ENCODE measurements around a stretch of chr22.

DNA sequence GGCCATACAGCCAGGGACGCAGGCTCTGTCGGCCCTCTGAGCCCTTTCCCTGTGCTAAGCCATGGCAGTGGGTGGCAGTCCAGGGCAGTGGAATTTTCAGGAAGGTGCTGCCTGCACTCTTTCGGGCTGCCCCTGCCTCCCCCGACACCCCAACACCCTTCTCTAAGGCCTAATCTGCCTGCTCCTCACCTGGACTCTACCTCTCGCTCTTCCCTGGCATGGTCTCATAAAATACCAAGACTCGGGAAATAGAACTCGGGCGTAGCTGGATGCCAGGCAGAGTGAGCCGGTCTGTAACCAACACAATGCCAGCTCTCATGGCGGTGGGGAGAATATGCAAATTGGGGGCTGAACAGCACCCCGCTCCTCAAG, 49.3 kb upstream of the CRYBB3 start:
- PRO-cap, 2 experiments: no peak in any of the 2 experiments

- PRO-cap, 2 experiments: no peak in any of the 2 experiments
These were observed 130.5 kb downstream of the CRYBB2 start for GRCh38 chr22:25349880-25350426.

- PRO-cap, 2 experiments: no peak in any of the 2 experiments
These were observed 163.6 kb upstream of the GRK3 start for GRCh38 chr22:25400631-25401522.

- PRO-cap, 2 experiments: no peak in any of the 2 experiments
These were observed 66.6 kb upstream of the MYO18B start for GRCh38 chr22:25675348-25675741.

DNA sequence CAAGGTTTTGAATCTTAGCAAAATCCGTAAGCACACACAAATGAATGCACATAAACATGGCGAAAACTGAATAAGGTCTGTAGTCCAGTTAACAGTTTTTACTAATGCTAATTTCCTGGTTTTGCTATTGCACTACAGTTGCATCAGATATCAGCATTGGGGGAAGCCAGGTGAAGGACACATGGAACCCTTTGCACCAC, 6.0 kb upstream of the TFIP11 start:
- PRO-cap, 2 experiments: no peak in any of the 2 experiments

DNA sequence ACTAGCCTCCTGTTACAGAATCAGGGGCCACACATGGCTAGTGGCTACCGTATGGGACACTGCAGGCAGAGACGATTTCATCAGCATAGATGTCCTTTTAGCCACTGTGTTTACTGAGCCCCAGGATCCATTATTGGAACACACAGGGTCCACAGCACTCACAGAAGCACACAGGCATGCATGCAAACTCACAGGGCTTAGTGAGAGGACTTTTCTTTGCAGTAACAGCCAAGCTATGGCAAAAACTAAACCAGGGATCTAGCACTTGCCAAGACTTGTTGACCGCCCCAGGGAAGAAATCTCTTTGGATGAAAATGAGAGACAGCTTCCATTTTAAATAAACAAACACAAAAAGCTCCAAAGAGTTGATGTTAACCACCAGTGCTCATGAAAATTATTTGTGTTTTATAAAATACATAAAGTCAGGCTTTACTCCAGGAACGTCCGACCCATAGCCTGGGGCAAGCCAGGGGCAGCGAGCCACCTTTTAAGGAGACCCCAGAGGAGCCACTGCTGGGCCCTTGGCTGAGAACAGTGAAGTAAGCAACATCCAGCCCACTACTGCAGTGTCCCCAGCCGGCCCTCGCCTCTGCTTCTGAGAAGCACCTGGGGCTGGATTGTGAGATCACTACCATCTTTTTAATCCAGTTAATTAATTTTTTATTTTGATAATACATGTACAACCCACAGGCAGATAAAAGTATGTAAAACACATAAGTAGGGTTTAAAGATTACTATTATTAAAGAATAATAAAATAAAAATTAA, 22.0 kb upstream of the TFIP11 start:
- PRO-cap, 2 experiments: no peak in any of the 2 experiments

DNA sequence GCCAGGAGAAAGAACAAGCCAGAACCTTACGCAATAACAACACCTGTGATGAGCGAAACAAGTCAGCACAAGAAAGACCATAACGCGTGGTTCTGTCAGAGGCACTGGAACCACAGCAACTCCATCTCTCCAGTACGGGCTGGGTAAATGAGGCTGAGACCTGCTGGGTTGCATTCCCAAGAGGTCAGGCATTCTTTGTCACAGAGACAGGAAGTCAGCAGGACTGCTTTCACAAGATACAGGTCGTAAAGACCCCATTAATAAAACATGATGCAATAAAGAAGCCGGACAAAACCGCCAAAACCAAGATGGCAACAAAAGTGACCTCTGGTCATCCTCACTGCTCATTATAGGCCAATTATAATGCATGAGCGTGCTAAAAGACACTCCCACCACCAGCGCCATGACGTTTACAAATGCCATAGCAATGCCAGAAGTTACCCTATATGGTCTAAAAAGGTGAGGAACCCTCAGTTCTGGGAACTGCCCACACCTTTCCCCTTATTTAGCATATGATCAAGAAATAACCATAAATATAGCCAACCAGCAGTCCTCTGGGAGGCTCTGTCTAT, 21.6 kb downstream of the TPST2 start:
- PRO-cap, 2 experiments: no peak in any of the 2 experiments

- PRO-cap, 2 experiments: no peak in any of the 2 experiments
These were observed 36.9 kb downstream of the CRYBA4 start for GRCh38 chr22:26658250-26659420.

GRCh38 chr22:26726875-26728057, 105.5 kb downstream of the CRYBA4 start:
- PRO-cap, 2 experiments: no peak in any of the 2 experiments

- PRO-cap, 2 experiments: no peak in any of the 2 experiments
These were observed 502.6 kb downstream of the CRYBA4 start for GRCh38 chr22:27124267-27124915.

DNA sequence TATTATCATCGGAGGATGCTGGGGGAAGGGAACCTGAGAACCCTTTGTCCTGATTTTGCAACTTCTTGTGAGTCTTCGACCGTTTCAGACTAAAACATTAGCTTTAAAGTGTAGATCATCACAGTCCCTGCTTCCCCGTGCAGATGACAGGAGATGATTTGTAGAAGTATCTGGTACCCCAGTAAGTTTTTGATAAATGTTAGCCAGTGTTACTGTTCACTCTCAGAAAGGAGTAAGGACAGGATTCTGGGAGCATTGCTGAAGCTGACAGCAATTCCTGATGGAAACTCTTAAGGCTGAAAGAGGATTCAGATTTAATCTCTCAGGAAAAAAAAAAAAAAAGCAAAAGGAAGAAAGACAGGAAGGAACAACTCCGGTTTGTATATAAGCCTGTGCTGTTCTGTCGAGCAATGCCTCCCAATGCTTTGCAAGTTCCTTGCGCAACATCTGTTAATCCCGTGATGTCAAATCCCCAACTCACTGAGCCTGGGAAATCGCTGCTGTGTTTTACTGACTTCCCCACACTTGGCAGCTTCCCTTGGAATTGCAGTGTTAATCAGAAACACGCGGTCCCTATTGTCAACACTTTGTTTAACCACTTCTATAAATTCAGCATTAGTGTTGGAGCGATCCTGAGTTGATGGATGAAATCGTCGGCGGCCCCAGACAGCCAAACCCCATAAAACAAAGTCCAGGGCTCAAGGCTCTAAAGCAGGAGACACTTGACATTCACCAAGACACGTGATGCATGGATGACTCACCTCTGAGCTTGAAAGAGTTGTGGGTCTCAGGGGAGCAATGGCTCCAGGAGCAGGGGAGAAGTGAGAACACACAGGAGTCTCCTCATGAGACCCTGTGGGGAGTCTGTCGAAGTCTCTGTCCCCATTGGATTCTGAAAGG, 589.1 kb downstream of the MN1 start:
- PRO-cap, 2 experiments: no peak in any of the 2 experiments

DNA sequence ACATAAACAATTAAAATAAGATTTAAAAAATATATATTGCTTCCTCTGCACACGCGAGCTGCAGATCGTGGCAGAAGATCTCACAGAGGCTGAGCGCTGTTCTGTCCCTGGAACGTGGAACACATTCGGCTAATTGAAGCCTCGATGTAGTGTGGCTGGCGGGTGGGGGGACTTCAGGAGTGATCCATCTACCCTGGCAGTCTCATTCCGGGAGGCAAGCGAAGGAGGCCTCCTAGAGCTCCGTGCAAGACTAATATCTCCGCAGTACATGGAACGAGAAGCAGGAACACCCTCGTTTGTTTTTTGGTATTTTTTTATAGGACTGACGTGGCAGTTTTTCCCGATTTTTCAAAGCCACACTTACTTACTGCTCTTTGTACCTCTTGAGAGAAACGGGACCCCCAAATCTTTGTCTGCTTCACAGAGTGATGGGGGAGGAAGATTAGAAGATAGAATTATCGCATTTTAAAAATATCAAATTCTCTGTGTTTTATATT, 402.3 kb downstream of the MN1 start:
- PRO-cap, 2 experiments: no peak in any of the 2 experiments

- PRO-cap, 2 experiments: no peak in any of the 2 experiments
These were observed 326.7 kb downstream of the MN1 start for GRCh38 chr22:27474824-27475260.

DNA sequence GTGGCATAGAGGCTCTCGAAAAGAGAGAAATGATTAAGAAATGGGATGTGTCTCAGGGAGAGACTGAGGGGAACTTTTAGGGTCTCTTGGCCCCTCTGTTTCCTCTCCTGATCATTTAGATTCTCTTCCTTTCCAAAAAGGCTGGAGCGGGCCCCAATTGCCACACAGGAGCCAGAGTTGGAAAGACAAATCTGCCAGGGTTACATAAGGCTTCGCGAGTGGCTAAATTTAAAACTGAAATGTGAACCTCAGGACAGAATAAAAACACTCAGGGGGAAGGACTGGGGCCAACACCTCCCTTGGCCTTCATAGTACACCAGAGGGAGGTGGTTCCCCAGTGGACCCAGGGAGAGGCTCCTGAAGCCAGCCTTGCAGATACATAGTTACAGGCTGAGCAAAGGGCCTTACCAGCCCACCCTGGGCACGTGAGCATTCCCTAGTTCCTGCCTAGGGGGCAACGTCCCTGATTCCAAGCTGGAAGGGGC, 150.1 kb downstream of the MN1 start:
- PRO-cap, 2 experiments: peak in 1 of 2 experiments; most common plus-strand start position 309 of the sequence (in 1)

GRCh38 chr22:27748830-27749333, 52.7 kb downstream of the MN1 start:
- PRO-cap, 2 experiments: no peak in any of the 2 experiments

DNA sequence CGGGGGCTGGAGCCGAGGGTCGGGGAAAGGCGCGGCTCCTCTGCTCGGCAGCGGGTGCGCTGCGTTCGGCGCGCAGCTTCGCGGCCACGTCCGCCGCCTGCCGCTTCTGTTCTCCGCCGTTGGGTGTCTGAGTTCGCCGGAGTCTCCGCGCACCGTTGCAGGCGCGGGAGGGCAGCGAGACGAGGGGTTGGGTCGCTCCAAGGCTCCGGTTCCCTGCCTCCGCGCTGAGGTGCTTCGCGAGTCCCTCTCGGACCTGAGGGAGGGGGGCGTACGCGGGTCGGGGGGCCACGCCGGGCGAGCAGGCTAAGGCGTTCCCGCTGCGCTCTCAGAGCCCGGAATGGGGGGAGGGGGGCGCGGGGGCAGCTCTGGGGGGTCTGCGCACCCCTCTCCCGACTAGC, 283 bp downstream of the MN1 start:
- PRO-cap, 2 experiments: peak in 2 of 2 experiments; most common plus-strand start position 158 of the sequence (in 1); most common minus-strand start position 129 of the sequence (in 2)

DNA sequence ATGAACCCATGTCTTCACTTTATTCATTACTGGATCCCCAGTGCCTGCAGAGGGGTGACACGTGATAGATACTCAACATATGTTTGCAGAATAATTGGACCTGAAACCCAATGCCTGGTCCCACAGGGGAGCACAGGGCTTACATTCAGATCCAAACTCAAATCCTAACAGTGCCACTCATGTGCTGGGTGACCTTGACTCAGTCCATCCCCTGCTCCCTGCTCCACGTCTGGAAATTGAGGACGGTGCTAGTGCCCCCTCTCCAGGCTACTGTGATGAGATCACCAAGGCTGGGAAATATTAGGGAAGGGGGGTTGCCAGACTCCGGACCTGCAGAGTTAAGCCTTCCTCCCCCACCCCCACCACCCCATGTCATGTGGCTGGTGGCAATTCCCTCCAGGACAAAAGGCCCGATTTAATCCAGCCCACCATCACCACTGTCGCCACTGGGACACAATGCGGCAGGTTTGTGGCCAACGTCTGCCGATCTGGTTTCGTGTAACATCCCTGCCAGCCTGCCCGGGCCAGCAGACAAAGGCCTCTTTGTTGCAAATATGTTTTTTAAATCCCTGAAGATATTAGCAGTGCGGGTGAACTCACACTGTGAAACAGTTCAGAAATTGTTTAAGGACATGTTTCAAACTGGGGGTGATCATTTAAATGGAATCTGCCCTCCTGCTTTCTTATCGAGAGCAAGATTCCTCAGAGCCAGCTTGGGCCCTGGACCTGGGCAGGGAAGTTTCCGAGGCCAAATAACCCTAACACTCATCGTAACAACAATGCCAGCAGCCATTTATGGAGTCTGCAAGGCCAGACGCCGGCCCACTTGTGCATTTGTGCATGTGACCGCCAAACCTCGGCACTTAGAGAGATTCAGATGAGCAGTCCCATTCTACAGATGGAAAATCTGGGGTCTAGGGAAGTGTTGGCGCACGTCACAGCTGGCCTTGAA, 19.6 kb upstream of the MN1 start:
- PRO-cap, 2 experiments: no peak in any of the 2 experiments

GRCh38 chr22:27880748-27881325, 38.2 kb downstream of the PITPNB start:
- PRO-cap, 2 experiments: no peak in any of the 2 experiments

- PRO-cap, 2 experiments: no peak in any of the 2 experiments
These were observed 6.9 kb downstream of the PITPNB start for GRCh38 chr22:27912147-27912608.

DNA sequence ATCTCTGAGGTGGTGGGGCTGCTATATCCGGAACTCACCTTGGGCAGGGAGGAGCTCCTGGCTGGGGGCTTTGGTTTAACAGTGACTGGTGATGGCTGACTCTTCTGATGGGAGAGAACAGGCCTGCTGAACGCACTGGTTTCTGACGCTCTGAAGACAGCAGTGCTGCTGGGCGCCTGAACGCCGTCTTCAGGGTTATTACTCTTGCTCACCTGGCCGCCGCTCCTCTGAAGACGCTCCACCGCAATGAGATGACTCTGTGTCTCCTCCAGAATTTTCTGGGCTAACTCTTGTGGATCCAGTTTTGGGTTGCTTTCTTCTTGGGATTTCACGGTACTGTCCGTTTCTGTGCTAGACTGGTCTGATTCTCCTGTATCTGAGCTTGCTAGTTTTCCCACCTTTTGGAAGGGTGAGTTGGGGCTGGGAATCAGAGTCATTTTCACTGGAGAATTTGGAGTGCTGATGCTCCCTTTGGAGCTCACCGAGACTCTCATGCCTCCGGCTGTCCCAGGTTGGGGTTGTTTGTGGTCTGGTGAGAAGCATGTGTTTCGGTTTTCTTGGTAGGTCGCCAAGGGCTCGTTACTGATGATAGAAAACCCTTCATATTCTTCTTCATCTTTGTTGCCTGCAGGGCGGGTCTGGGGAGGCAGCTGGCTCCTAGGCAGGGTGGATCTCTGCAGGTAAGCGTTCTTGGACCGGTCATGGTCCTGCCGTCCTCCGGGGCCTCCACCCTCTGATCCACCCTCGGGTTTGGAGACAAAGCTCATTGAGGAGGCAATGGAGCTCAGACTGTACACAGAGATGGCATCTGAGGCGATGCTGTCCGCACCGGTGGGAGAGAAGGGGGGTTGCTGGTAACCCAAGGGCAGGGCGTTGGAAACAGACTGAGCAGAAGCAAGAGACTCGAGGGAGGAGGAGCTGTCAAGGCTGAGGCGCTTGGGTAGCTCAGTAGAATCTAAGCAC, 64.1 kb upstream of the PITPNB start:
- PRO-cap, 2 experiments: no peak in any of the 2 experiments